Placental pericyte (primary cell): ENCODE measurements around the gene EDRF1.

GRCh38 chr10:124521349-124521860, 59.8 kb downstream of the LHPP start:
- CAGE, long polyA plus RNA, result no peak

- CAGE, long polyA plus RNA, result no peak
These were observed 117.4 kb downstream of the LHPP start for GRCh38 chr10:124578923-124579526.

GRCh38 chr10:124636779-124637243, 107.4 kb downstream of the FAM53B start:
- CAGE, long polyA plus RNA, result no peak

DNA sequence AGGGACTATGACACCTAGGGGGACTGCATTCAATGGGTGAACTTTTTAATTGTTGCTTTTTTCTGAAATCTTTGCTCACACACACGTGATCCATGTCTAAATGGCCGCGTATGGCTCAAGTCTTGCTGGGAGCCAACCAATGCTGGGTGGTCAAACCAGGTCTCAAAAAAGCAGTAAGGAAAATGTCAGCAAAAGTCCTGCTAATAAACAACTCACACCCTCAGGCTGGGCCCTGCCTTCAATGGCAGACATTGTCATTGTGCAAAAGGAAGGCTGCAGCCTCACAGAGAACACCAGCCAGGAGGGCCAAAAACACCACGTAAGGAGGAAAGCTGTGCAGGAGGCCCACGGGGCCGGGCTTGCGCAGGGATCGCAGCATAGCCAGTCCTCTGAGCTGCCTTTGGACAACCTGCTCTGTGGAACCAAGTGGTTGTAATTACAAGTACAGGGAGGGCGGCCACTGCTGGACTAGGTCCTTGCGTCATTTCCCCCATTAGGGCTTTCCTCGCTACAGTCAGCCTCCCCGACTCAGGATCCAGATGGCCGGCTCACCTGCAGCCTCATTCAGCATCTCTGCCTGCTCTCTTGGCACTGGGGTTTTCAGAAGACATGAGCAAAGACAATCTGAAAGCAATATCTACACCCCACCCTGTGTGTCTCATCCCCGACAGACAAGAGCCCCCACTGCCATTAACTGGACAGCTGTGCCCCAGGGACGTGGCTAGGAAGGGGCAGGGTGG, 66.9 kb downstream of the FAM53B start:
- CAGE, long polyA plus RNA, result no peak

DNA sequence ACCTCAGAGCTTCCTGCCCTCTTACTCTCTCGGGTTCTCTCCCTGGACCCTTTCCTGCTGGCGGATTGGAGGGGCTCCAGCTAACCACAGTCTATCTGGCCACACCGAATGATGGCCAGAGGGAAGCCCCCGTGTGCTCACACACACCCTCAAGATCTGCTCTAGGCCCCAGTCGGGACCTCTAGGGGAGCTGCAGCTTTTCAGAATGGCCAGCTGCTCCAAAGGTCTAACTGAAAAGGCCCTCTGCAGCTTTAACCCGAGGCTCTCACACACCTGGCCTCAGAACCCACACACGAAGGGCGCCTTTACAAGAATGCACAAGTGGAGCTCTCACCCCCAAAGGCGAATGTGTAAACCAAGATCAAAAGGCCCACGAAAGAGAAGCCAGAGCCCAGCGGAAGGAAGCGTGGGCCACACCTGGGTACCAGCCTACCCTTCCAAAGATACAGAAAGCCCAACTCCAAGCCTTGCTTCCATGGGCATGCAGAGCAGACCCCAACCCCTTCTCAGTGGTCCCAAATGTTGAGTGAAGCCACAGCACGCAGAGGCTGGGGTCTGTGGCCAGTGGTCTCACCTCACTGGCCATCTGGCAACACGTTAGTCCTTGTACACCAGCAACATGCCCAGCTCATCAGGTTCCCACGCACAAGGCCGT, 65.3 kb downstream of the FAM53B start:
- CAGE, long polyA plus RNA, result no peak

- CAGE, long polyA plus RNA, result no peak
These were observed 9.4 kb downstream of the FAM53B start for GRCh38 chr10:124734610-124735427.

GRCh38 chr10:124739969-124740376, 4.2 kb downstream of the FAM53B start:
- CAGE, long polyA plus RNA, result no peak

GRCh38 chr10:124741803-124742409, 2.3 kb downstream of the FAM53B start:
- CAGE, long polyA plus RNA, result no peak

DNA sequence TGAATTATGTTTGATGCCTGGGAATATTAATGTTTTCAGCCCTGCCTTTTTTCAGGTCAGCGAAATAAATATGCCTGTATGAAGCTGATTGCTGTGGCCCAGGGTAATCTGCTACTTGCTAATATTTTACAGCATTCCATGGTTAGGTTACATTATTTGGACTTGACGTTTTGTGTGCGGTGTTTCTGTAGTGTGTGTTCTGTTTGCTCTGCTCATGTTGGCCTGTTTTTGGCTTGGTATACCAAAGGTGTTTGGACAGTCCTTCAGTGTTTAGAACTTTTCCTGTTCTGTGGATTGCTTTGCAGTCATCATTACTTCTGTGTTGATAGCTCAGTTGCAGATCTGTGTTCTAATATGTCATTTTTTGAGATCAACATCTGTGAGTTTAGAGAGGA, 11.5 kb downstream of the ZRANB1 start:
- CAGE, long polyA plus RNA, result no peak

GRCh38 chr10:124999284-125000553, 28.2 kb downstream of the CTBP2 start:
- CAGE, long polyA plus RNA, result no peak

- CAGE, long polyA plus RNA, result no peak
These were observed 27.0 kb upstream of the CTBP2 start for GRCh38 chr10:125054824-125055361.

DNA sequence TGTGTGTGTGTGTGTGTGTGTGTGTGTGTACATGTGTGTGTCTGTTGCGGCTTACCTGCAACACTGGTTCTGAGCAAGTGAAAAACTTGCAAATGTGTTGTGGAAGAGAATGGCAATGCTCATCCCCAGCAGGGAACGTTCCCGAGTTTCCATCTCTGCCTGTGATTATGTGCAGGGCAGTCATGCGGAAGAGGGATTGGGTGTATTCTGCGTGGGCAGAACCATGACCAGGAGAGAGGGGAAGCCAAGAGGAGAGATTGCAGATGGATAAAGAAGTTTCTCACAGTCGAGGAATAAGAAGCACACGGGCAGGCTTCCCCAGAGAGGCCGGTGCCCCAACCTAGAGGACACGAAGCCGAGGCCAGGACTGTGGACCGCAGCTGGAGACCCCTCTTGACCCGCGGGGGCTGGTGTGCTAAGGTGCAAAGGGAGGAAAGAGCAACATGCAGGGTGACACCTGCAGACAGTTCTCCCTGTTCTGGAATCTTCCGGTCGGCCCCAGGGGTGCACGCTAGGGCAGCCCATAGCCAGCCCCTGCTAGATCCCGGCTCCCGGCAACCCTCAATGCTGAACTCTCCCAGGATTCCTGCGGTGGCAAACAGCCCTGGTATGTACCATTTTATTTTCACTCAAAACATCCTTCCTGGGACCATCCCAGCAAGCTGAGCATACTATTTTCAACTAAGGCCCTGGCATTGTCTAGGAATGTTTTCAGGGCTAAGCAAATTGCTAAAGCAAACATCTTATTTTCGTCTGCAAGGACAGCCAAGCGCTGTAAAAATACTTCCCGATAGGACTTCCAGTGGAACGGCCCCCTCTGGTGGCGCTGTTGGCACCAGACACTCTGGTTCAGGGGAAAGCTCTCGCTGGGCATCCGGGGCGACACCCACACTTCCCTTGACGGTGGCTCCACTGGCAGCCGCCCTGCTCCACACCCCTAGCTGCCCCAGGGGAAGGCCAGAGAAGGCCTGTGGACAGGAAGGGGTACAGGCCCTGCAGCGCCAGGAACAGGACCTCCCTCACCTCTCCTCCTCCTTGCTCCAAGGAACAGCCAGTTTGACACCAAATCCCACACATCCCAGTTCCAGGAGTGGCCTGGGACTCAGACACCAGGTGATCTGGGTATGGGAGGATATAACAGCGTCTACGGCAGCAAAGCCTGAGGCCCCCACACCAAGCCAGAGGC, 33.0 kb upstream of the CTBP2 start:
- CAGE, long polyA plus RNA, result no peak

DNA sequence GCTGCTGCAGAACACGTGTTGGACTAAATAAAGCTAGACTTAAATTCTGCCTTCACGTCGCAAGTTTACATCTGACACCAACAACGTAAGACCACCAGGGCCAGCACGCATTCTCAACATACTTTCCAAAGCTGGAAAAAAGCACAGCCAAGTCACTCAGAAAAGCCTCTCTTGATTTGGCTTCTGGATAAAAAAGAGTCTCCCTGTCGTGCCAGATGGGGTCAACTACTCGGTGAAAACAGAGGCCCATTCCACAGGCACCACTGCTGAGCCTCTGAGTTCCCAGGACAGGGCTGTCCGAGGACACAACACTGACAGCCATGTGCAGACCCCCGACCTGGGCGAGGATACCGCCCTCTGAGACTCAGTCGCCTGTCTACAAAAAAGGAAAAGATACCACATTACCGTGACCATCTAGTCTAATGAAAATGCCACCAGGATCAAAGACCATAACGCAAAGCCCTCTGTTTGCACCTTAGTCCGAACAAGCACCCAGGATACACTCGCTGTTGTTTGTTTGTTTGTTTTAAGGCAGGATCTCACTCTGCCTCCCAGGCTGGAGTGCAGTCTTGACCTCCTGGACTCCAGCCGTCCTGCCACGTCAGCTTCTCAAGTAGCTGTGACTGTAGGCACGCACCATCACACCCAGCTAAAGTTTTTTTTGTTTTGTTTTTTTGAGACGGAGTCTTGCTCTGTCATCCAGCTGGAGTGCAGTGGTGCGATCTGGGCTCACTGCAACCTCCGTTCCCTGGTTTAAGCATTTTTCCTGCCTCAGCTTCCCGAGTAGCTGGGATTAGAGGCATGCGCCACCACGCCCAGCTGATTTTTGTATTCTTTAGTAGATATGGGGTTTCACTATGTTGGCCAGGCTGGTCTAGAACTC, 55.5 kb upstream of the CTBP2 start:
- CAGE, long polyA plus RNA, result no peak

DNA sequence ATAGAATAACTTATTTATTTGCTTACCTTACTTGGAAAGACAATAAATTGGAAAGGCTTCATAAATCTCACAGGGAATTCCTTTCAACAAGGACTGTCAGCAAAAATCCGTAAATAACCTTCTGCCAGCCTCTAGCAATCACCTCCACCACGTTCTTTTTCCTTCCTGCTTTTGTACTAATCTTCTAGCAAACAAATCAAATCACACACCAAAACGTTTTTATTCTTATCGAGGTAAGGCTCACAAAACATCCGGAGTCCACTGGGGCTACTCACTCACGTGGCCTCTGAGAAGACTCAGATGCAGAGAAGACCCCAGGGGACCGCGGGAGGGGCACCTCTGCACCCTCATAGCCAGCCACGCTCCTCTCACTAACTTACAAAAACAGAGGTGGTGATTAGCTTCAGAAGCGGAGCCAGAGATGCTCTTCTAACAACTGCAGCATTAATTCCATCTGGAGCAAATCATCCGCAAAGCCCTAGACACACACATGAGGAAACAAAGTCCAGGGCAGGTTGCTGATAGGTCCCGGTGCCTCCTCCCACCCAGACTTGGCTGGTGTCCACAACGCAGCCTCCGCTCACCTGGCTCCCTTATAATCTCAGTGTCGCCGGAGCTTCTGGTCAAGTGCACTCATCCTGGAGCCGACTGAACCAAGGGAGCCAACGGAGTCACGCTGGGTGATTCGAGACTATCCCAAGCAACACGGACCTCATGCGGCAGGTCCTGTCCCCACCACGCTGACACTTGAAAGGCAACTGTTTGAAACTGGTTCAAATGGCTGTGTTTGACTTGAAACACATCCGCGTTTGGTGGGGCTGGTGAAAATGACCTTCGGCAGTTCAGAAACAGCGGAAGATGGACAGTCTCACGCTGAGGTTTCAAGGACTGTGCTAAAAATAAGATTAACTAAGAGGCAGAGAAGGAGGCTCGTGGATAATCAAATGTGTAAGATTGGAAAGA, 110.0 kb upstream of the CTBP2 start:
- CAGE, long polyA plus RNA, result no peak

- CAGE, long polyA plus RNA, result no peak
These were observed 111.0 kb upstream of the CTBP2 start for GRCh38 chr10:125138650-125139483.

DNA sequence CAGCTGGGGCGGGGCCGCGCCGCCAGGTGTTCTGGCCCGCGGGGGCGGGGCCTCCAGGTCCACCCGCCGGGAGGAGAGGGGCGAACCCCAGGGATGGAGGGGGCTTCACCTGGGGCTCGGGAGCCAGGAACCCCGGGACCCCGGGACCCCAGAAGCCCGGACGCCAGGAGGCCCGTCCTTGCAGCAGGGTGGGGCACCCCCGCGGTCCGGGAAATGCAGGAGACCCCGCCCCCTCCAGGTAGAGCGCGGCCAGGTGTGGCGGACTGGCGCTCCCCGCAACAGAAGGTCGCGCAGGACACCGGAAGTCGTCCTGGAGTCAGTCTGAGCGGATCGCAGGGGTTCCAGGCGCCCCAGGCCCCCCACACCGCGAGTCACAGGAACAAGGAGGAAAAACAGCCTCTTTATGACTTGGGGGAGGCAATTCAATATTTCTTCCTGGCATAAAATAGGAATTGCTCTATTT, 124.3 kb upstream of the CTBP2 start:
- CAGE, long polyA plus RNA, result no peak

DNA sequence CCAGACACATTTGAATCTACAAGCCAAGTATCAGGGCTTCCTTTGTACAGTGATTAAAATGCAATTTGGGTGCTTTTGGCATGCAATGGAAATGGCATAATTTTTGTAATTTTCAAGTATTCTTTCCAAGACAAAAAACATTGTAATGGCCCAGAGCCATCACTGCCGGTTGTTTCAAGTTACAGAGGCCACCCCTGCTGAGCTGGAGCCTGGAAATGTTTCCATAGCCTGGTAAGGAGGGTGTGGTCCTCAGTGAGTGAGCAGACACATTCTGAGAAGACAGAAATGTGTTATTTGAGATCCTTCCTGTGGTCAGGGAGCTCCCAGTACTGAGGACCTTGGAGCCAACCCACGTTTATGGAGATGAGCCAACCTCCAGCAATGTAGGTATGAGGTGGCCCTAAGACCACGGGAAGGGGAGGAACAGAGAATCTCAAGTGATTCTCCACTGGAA, 20.9 kb downstream of the TEX36 start:
- CAGE, long polyA plus RNA, result no peak

- CAGE, long polyA plus RNA, result no peak
These were observed 16.5 kb downstream of the TEX36 start for GRCh38 chr10:125666540-125666739.

DNA sequence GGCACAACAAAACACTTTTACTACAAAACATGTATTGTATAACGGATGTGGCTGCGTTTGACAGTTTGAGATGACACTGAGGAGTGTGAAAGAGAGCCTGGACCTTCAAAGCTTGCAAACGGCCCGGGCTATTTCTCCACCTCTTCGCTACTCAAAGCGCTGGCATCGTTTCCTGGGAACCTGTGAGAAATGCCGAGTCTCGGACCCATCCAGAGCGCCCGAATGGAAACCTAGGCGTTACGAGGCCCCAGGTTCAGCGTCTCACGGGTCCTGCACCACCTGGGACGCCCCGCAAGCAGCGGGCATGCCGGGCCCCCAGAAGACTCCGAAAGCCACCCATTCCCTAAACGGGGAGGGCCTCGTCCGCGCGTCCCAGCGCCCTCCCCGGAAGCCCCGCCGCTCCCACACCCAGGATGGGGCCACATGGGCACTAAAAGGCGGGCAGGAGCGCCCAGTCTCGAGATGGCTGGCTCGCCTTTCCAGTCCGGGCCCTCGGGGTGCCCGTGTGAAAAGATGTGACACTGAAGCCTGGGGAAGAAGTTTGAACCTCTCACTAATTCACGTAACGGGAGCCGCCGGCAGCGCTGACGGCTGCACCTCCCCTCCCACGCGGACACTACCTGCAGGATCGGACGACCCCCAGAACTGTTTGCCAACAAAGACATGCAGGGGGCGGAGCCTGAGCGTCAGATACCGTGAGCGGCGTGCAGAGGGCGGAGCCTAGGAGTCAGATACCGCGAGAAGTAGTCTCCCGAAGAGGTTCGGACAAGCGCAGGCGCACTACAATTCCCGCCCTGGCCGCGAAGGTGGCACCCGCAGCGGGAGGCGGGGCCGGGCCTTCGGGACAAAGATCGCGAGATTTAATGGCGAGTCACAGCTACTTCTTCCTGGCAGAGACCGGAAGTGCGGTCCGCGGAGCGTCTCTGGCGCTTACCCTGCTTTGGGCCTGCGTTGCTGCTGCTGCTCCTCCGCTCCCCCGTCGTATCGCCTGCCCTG, at the start of gene EDRF1:
TSS of gene EDRF1 (plus strand) at position 908 of the 996 bp plus-strand sequence.
- CAGE, long polyA plus RNA, result no peak

DNA sequence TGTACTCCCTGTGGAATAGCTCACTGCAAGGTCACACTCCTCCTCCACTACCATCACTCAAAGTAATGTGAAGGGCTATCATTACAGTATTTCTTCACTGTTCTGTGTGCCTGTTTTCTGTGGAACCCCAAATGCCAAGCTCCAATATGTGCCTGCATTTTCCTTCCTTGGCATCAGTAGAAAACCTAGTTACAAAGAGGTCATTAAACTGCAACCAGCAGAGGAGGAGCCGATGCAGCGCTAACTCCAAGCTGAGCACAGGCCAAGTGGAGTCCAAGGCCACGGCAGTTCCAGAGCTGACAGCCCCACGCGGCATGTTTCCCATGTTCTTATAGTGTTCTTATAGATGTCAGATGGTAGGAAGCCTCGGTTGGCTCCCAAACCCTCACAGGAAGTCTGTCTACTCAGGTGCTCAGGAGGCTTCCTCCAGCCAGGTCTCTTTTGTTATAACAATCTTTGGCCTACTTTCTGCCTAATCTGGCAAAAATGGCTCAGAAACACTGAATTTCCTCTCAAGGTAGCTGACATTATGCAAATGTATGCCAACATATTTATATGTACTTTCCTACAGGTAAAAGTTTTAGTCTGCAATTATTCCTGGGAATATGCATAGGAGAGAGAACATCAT, 21.6 kb downstream of the BCCIP start:
- CAGE, long polyA plus RNA, result no peak